H7 (cell line): ENCODE measurements around the genes GNG4, NID1 and ERO1B.

- RAMPAGE, long total RNA, result no peak
These were observed 26.2 kb downstream of the ARID4B start for GRCh38 chr1:235301903-235302148.

GRCh38 chr1:235649407-235650128 is at the start of gene GNG4:
Gene GNG4, minus strand, starts transcription at chr1:235649784.
- RAMPAGE, long total RNA, result no peak

DNA sequence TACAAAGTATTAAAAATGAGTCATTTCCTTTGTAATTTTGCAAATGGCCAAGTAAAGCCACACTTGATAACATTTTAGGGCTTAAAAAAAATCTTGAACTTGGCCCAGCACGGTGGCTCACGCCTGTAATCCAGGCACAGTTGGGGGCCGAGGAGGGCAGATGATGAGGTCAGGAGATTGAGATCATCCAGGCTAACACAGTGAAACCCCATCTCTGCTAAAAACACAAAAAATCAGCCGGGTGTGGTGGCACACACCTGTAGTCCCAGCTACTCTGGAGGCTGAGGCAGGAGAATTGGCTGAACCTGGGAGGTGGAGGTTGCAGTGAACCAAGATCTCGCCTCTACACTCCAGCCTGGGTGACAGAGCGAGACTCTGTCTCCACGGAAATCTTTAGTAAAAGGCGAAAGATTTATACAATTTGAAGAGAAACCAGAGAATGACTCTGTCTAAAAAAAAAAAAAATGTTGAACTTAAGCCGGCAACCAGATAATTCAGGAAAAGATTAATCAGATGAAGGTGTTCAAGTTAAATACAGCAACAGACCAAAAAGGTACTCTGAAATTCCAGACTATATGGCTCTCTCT is 3.6 kb downstream of the LYST start:
- RAMPAGE, long total RNA, result no peak

DNA sequence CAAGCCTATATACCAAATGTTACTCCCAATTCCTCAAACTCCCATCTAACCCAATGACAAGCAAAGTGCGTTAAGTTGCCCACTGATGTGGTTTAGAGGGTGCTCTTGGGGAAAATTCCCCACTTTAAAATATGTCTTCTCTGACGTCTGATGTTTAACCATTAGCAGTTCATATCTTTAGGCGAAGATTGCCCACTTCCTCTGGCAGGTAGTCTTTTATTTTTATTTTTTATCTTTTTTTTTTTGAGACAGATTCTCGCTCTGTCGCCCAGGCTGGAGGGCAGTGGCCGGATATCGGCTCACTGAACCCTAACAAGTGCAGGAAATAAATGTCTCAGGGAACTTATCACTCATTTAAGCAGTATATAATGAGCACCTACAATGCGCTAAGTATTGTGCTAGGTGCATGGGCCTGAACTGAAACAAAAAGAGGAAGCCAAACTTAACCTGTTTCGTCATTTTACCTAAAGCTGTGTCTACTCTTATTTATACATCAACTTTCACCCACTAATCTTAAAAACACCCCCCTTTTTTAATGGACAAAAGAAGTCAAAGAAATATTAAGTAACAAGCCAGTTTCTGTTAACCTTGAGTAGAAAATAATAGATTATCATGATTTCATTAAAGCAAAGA is 1.4 kb upstream of the LYST start:
- RAMPAGE, long total RNA, result no peak

DNA sequence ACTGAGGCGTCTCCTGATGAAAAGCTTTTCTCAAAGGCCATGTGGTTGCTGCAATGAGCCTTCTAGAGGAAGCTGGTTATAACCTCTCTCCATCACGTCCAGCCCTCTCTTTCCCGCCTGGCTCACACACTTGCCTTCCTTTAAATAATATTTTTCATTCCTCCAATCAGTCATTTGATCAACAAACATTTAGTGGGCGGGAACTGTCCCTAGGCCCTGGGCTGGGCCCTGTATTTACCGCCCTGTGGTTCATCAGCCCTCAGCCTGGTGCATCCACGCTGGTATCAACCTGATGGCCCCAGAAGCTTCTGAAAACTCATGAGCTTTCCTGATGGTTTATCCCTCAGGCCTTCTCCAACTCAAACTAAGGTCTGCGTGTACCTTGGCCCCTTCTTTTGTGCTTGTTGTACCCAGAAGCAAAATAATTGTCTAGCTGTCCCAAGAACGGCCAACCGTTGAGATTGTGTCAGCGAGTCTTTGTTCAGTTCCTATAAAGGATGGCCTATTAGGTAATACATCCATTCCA is 75.4 kb upstream of the LYST start:
- RAMPAGE, long total RNA, result no peak

DNA sequence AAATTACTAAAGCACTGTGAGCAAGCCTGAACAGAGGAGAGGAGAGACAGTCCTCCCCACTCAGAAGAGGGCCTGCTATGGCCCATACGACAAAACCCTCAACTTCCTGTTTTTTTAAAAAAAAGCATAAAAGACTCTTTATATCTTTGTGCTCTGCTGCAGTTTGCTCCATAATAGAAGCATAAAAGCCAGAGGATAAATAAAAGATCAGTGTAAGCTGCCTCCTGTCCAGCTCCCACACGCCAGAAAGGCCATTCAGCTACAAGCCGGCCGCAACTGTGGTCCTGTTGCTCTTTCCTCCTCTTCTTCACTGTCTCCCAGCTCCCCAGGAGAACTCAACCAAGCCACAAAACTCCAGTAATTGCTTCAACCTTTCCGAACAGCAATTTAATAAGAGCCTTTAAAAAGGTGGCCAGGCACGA is 37.7 kb downstream of the NID1 start:
- RAMPAGE, long total RNA, result no peak

DNA sequence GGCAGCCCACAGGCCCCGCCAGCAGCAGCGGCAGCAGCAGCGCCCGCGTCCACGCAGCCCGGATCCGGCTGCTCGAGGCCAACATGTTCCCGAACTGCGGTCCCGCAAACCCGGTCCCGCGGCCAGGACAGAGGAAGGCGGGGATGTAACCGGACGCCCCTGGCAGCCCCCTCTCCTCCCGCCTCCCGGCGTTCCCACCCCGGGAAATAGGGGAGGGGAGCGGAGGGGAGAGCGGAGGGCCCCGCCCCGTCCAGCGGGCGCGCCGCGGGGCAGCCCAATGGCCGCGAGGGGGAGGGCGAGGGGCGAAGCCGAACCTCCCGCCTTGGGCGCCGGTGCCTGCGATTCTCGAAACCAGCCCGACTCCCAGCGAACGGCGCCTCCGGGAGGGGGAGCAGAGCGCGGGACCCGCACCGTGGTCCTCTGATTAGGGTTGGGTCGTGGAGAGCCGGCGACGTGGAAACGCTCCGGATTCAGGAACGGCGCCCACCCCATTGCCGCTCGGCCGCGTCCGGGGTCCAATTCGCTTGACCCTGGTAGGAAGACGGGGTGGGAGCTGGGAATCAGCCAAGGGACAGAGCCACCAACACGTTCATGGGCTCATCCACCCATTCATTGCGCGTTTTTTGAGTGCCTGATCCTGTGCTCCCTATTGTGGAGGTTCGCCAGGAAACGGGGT is at the start of gene NID1:
Gene NID1 (minus strand): TSS at position 96 of the 676 bp plus-strand sequence.
- RAMPAGE, long total RNA, result no peak

GRCh38 chr1:236144536-236145310 is 2.4 kb downstream of the GPR137B start:
- RAMPAGE, long total RNA, result no peak

- RAMPAGE, long total RNA, result no peak
These were observed 1.1 kb downstream of the ERO1B start for GRCh38 chr1:236280387-236281271.

DNA sequence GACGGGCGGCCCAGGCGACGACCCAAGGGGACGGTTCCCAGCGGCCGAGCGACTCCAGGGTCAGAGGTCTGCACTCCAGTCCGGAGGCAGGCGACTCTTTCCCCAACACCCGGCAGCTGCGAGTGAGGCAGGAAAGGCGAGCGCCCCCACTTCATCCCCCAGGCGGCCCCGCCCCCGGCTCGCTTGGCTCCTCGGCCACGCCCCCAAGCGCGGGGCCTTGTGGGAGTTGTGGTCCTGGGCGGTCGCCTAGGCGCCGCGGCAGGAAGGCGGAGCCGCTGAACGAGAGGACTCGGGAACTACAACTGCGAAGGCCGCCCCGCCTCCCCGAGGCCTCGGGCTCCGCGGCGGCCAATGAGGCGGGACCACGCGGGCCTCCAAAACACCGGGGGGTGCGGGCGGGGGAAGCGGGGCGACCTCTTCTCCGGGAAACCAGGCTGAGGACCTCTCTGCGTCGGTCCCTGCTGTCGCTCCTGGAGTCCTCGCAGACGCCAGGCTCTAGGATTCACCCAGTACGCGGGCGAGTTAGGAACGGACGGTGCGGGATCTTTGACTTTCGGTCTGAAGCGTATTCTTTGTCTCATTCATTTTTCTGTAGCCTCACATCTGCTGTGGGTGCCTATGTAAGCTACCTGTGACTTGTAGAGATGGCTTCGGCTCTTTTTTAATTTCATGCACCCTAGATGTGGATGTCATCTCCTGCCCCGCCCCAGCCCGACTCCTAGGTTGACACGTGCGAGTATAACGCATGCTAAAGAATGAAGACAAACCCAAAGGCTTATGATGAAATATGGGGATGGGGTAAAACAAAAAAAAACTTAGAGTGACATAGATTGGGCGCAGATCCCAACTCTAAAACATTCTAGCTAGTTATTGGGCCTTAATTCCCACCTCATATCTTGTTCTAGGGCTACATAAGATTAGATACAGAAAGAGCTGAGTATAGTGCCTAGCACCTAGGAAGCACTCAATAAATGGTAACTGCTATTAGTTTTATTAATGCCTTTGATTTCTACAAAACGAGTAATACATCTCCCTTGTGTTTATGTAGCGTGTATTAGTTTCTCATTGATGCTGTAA is at the start of gene ERO1B:
Gene ERO1B (minus strand): TSS at position 124 of the 1,077 bp plus-strand sequence.
- RAMPAGE, long total RNA, result start-site peak on the minus strand centred at position 147 of the sequence, 47 bp wide, 13 reads

DNA sequence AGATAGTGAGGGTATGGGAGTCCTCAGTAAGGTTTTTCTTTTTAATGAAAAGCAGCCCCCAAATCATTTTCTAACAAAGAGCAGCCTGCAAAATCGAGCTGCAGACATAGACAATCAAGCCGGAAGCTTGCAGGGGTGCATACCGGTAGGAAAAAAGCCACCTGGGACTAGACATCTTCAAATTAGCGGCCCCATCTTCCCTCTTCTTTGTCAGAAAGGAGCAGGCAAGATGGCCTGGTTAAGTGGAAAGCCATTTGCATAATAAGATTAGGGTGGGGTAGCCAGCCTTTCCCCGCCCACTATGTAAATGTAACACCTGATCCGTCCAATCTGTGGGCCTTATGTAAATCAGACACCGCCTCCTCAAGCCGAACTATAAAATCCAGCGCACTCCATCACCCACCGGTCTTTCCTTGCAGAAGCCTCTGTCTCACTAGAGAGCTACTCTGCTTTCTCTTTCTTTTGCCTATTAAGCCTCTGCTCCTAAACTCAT is 6.3 kb upstream of the ERO1B start:
- RAMPAGE, long total RNA, result no peak

- RAMPAGE, long total RNA, result no peak
These were observed 33.3 kb upstream of the LGALS8 start for GRCh38 chr1:236490544-236490865.

DNA sequence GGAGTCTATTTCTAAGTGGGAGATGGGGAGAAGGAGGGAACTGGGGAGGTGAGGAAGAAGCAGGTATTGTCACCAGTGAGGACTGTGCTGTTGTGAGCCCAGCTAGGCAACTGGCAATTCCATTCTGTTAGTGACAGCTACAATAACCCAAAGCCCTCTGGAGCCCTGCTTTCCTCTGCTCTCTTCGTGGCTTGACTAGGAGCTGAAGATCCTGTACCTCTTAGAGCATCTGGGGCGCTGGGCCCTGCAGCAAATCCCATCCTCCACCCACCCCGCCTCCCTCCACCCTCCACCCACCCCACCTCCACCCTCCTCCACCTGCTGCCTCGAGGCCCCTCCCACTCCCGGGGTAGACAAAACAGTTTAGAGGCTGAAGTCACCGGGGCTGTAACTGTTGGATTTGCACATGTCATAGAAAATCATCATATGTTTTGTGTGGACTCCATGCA is 28.5 kb upstream of the LGALS8 start:
- RAMPAGE, long total RNA, result no peak

DNA sequence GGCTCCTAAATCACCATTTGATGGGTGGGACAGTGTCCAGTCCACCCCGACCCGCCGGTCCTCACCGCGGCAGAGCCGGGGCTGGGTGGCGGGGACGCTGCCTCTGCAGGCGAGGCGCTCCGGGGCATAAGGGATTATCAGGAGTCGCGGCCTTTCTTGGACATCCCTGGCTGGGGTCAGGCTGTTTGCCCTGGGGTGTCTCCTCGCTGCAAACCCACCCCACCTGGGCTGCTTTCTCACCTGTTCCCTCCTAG is 305 bp downstream of the LGALS8 start:
- RAMPAGE, long total RNA, result no peak

DNA sequence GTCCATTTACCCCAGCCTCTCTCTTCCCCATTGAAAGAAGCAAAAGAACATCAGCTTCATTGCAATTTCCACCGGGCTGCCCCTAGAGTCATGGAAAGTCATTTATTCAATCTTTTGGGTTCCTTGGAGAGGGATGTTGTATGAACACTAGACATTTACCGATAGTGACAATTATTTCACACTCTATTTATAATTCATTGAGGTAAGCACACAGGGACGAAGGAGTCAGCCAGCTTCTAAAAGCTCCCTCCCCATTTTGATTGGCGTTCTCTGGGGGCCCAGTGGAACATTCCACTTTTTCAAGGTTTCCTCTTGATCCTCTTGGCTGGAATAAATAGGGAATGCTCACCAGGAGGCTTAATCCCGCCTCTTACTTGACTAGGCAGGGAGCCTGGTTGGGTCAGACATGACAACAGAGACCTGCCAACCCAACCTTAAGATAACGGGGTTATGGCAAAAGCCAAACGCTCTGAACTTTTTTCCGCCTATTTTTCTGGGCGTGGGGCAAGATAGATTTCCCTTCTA is 917 bp downstream of the ACTN2 start:
- RAMPAGE, long total RNA, result no peak

- RAMPAGE, long total RNA, result no peak
These were observed 15.5 kb downstream of the ACTN2 start for GRCh38 chr1:236701826-236702122.

DNA sequence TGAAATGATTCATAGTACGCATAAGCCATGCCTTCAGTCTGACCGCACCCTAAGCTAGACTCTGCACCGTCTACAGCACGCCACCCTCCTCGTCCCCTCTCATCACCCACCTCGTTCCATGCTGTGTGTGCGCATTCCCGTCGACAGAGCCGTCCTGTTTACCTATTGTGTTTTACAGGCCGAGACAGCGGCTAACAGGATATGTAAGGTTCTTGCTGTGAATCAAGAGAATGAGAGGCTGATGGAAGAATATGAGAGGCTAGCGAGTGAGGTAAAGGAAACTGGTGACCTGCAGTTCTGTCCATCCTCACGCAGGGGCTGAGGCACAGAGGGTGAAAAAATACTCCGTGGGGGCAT is 50.6 kb downstream of the ACTN2 start:
- RAMPAGE, long total RNA, result no peak

DNA sequence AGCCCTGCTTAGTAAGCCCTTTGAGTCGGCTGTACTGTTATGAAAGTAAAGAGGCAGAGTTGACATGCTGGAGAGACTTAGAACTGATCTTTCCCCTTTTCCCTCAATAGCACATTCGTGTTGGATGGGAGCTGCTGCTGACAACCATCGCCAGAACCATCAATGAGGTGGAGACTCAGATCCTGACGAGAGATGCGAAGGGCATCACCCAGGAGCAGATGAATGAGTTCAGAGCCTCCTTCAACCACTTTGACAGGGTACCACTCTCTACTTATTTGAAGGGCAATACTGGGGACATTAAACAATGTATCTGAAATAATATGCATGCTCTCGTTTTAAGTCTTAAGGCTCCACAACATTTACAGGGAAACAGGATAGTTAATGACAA is 37.7 kb upstream of the MTR start:
- RAMPAGE, long total RNA, result no peak

DNA sequence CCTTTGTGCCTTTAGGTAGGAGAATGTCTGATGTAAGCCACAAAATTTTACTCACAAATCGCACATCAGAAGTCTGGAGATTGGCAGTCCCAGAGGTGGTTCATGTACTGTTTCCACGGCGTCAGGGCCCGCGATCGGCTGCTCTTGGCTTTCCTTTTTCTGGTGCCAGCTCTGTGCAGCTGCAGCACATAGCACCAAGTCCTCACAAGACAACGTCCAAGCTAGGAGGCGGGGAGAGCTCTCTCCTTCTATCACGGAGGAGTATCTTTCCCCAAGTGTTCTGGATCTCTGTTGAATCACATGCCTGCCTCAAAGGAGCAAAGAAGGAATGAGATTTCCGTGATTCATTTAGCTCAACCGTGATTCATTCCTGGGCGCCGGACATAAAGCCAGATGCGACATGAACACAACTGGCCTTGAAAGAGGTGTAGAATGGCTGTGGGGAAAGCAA is 25.5 kb downstream of the MT1HL1 start:
- RAMPAGE, long total RNA, result no peak

- RAMPAGE, long total RNA, result no peak
These were observed 194.9 kb downstream of the ZP4 start for GRCh38 chr1:237695796-237696335.